Subcutaneous preadipocyte (primary cell): ENCODE results near the genes B3GAT2 and CGAS.

GRCh38 chr6:63635254-63635549 lies 400 bp upstream of the PHF3 start:
- CAGE, long polyA plus RNA, result no peak

DNA sequence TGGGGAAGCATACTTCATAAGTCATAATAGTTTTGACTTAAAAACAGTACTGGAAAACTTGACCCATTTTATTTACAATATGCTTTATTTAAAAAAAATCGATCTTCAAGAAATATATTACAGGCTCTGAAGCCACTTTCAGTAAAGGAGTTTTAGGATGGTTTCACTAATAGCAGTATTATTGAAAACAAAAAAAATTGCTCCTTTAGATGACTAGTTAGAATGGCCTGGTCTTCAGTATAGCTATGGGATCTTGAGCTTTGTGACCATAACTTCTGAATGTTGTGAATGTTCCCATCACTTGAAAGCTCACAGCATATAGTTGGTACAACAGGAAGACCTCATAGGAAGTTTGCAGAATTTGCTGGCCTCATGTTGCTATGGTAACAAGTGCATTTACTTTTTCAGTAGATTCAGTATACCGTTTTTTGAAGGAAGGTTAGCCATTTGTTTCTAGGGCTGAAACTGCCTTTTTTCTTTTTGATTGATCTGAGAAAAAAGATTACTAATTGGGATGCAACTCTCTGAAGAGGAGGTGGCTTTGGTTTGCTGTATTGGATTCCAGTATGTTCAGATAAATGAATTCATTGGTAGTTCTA lies 8.2 kb downstream of the PHF3 start:
- CAGE, long polyA plus RNA, result no peak

GRCh38 chr6:65270885-65271194 lies 30.4 kb upstream of the ZC3H11C start:
- CAGE, long polyA plus RNA, result no peak

GRCh38 chr6:67886644-67887544 lies 748.2 kb upstream of the ADGRB3 start:
- CAGE, long polyA plus RNA, result no peak

DNA sequence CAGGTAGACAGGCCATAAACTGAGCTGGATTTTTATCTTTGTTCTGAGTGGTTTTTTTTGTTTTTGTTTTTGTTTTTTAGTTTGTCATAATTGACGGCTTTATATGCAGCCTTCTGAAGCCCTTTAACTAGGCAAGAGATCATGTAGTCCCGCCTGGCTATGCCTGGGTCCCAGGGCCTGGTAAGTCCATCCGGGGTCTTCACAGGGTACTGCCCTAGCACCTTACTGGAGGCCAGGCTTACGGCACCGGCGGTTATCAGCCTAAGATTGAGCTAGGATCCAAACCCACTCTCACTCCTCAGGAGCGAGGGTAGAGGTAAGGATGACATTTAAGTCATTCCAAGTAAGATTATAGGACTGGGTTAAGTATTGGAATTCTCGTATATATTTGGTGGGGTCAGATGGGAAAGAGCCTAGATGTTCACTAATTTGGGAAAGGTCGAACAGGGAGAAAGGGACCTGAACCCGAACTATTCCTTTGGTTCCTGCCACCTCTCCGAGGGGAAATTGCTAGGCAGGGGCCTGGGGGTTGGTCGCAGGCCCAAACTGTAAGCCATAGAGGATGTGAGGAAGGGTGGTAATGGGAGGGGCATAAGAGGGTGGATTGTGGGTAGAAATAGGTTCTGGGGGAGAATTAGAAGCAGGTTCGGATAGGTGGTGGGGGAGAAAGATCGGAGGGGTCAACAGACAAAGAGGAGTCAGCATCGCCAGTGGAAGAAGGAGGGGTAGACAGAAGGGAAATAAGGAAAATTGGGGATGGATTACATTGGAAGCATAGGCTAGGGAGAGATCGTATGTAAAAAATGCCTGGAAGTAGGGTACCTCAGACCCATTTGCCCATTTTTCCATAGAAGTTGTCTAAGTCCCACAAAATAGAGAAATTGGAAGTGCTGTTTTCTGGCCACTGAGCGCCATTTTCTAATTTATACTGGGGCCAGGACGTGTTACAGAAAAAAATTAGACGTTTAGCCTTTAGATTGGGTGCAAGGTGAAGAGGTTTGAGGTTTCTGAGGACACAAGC lies 747.2 kb upstream of the ADGRB3 start:
- CAGE, long polyA plus RNA, result no peak

DNA sequence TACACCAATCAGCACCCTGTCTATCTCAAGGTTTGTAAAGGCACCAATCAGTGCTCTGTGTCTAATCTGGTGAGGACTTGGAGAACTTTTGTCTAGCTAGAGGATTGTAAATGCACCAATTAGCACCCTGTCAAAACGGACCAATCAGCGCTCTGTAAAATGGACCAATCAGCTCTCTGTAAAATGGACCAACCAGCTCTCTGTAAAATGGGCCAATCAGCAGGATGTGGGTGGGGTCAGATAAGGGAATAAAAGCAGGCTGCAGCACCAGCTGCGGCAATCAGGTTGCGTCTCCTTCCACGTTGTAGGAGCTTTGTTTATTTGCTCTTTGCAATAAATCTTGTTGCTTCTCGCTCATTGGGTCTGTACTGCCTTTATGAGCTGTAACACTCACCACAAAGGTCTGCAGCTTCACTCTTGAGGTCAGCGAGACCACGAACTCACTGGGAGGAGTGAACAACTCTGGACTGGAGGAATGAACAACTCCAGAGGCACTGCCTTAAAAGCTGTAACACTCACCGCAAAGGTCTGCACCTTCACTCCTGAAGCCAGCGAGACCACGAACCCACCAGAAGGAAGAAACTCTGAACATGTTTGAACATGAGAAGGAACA lies 248.2 kb downstream of the ADGRB3 start:
- CAGE, long polyA plus RNA, result no peak

GRCh38 chr6:69813431-69814075 lies 16.7 kb upstream of the LMBRD1 start:
- CAGE, long polyA plus RNA, result no peak

DNA sequence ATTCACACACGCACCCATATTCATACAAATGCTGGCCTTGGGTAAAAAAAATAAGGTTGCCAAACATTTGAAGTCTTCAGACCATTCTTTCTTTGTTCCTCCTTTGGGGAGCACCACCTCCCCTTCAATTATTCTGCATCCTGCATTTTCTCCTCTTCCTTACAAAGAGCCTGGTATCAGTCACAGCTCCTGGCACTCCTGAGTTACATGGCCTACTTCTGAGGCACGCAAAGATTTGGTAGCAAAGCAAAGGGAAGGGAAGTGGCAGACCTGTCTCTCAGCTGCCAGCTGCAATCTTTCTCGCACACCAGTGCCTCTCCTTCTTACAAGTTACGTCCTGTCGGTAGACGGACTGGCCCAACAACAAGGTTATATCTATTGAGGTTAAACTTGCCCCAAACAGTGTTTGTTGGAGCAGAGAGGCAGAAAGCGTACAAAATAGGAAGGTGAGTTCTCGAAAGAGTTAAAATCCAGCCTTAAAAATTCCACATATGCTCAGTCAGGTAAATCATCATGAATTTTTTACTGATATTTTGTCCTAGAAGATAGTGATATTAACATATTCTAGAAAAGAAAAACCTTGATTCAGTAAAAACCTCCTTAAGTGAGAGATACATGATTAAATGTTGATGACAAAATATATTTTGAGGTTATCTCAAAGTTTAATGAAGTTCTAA lies 15.9 kb upstream of the FAM135A start:
- CAGE, long polyA plus RNA, result no peak

GRCh38 chr6:70414244-70414555 lies 892 bp downstream of the FAM135A start:
- CAGE, long polyA plus RNA, result no peak

DNA sequence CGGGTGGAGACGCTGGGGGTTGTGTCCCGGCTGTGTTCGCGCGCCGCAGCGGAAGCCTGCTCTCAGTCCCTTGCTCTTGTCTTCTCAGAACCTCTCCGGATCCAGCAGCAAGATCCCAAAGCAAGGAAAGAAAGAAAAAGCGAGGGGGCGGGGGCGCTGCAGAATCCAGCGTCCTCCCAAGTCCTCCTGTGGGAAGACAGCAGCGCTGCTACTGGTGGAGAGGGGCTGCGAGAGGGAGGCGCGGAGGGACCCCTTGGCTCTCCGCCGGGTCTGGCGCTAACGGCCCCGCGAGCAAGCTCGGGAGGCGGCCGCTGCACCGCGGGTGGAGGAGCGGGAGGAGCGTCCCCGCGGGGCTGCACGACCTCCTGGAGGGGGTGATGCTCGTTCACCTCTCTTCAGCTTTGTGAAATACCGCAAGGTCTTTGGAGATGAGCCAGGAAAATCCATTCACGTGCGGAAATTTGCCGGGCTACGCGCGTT lies at the start of gene B3GAT2:
Gene B3GAT2, minus strand, starts transcription at position 109 of the 480 bp plus-strand sequence.
- CAGE, long polyA plus RNA, result no peak

- CAGE, long polyA plus RNA, result no peak
Observed at GRCh38 chr6:71375559-71376249, 87.1 kb downstream of the OGFRL1 start.

- CAGE, long polyA plus RNA, result no peak
Observed at GRCh38 chr6:71393186-71393923, 104.7 kb downstream of the OGFRL1 start.

DNA sequence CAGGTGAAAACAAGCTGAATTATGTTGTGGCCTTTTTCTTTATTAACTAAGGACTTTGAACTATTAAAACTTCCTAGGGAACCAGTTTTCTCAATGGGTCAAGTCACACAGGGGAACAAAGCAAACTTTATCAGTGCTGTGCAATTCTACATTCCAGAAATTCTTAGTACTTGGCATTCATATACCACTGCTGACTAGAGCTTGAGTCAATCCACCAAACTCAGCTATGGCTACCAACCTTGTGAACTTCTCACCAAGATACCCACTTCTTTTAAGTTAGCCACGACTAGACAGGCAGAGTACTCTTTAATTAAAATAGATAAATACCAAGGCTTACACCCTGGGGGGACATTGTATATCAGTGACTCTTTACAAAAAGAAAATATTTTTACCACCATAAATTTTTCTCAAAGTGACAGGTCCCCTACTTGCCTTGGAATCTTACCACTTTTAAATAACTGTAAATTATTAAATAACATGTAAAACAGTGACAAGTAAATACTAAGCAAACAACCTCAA lies 116.2 kb downstream of the OGFRL1 start:
- CAGE, long polyA plus RNA, result no peak

- CAGE, long polyA plus RNA, result no peak
Observed at GRCh38 chr6:72561236-72561602, 60.6 kb upstream of the KCNQ5 start.

DNA sequence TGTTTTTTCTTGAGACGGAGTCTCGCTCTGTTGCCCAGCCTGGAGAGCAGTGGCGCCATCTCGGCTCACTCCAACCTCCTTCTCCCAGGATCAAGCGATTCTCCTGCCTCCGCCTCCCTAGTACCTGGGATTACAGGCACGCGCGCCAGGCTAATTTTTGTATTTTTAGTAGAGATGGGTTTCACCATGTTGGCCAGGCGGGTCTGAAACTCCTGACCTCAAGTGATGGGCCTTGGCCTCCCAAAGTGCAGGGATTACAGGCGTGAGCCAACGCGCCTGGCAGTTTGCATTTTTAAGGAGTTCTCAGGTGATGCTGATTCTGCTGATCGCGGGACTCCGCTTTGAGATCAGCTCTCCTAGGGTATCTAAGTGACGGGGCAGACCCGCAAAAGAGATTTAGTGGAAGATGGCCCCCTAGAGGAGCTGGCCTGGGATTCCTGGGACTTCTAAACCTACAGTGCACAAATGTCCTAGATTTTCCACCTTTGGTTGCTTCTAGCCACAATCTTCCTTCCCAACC lies 45.2 kb downstream of the DPPA5 start:
- CAGE, long polyA plus RNA, result no peak

- CAGE, long polyA plus RNA, result no peak
Observed at GRCh38 chr6:73451784-73452544, at the start of gene CGAS. CGAS (minus strand) TSS chr6:73452297.

DNA sequence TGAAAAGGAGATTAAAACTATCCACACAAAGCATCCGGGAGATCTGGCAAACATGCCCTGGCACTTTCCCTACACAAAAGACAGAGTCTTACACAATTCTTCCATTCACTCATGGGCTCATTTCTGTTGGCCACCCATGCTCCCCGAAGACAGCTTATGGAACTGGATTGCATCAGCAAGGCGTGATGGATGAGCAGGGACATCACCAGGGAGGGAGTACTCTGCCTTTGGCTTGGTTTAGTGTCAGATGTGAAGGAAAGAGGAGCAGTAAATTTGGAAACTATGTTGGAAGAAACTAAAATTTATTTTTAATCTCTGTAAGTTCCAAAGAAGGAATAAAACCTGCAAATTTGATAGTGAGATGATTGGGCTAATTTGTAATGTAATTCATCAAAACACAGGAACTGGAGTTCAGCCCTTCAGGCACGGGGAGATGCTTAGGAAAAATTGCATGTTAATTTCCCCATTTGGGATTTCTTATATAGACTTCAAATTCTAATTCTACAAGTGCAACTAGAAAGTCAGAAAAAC lies 379.4 kb downstream of the CD109 start:
- CAGE, long polyA plus RNA, result no peak

- CAGE, long polyA plus RNA, result no peak
Observed at GRCh38 chr6:74606598-74606853, 599.3 kb downstream of the COL12A1 start.

GRCh38 chr6:75603502-75603968 lies 1.9 kb downstream of the SENP6 start:
- CAGE, long polyA plus RNA, result no peak

- CAGE, long polyA plus RNA, result no peak
Observed at GRCh38 chr6:76441734-76442405, 369.4 kb upstream of the IMPG1 start.